Smooth muscle cell (in vitro differentiated cells): ENCODE results near the genes EMCN and NFKB1.

- RAMPAGE, long total RNA, result no peak
Observed at GRCh38 chr4:98564692-98565540, 93.5 kb downstream of the TSPAN5 start.

GRCh38 chr4:98625986-98626849 lies 32.2 kb downstream of the TSPAN5 start:
- RAMPAGE, long total RNA, result no peak

DNA sequence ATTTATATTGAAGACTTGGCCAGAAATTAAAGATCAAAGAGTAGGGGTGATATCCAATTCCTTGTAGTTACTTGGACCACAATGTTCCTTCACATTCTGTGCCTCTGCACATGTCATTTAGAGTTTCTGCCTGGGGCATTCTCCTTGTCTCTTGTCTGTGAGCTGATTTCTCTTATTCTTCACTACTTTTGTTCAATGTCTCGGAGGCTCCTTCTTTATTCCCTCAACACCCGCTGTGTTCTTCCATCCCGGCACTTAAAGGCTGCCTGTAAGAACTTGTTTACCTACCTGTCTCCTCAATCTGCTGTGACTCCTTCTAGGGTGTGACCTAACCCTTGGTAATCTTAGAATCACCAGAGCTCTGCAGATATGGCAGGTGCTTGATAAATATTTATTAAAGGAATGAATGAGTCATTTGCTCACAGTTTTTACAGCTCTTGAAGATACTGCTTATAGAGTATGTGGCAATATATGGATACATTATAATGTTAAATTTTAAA lies 3.2 kb upstream of the TSPAN5 start:
- RAMPAGE, long total RNA, result no peak

DNA sequence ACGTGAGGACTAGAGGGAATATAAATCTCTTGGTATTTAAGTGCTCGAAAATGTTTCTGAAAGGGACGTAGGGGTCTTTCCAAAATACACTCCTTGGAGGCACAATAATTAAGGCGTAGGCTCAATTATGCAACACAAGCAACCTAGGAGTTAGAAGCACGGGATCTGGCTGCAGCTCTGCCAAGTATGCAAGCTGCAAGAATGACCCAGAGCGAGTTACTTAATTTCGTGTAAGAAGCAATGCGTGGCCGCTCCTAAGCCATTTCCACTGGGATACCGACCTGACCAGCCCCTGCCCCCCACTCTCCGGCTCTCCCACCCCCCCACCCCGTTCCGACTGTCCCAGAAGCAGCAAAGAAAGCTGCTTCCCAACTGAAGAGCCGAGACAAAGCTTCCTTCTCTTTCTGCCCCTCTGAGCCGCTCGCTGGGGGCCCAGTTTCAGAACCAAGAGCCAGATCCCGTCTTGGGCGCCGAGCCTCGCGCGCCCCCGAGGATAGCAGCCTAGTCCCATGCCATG lies 403 bp downstream of the ADH5 start:
- RAMPAGE, long total RNA, result no peak

- RAMPAGE, long total RNA, result no peak
Observed at GRCh38 chr4:99124885-99125607, 19.1 kb downstream of the ADH4 start.

GRCh38 chr4:99154610-99155123 lies 10.6 kb upstream of the ADH4 start:
- RAMPAGE, long total RNA, result no peak

- RAMPAGE, long total RNA, result no peak
Observed at GRCh38 chr4:99305951-99306595, 15.1 kb downstream of the ADH1B start.

DNA sequence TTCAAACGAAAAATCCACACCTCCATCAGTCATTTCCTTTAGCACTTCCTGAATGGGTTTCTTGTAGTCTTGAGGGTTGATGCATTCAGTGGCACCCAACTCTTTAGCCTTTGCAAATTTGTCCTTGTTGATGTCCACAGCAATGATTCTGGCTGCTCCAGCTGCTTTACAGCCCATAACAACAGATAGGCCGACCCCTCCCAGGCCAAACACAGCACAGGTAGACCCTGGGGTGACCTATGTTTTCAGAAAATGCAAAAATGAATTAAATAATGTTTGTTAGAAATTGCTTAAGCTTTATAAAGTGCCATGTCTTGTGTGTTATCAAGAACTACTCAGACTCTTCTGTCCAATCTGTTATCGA lies 9.7 kb downstream of the ADH1C start:
- RAMPAGE, long total RNA, result no peak

DNA sequence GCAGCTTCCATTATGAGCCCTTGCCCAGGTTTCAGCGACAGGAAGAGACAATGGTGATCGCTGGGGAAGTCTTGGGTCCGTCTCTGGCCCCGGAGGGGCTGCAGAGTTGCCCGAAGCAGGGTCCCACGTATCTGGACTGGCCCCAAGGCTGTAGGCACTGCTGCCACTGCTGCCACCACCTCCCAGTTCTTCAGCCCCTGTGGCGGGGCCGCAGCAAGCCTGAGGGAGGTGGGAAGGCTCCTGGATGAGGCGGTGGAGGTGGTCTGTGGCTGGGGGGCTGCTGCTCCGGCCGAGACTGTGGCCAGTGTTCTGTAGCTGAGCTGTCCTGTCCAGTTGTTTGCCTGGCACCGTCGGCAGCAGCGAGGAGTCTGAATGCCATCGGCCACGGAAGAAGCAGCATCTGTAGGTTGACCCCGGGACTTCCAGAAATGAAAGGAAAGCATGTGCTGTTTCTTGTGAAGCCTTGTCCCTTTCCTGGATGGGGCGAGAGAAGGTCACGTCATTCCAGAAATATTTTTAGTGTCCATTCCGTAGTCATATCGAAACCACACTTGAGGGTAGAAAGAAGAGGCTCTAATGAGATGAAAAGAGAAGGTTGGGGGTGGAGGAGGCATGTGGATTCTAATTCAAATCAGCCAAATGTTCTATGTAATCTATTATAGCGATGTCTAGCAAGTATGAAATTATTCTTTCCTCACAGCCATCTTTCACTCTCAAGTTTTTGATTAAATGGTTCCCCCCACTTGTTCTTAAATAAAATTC lies 3.2 kb downstream of the C4orf54 start:
- RAMPAGE, long total RNA, result no peak

- RAMPAGE, long total RNA, result no peak
Observed at GRCh38 chr4:99670250-99670985, 12.8 kb upstream of the C4orf54 start.

- RAMPAGE, long total RNA, result no peak
Observed at GRCh38 chr4:99821826-99822421, 5.3 kb downstream of the DAPP1 start.

DNA sequence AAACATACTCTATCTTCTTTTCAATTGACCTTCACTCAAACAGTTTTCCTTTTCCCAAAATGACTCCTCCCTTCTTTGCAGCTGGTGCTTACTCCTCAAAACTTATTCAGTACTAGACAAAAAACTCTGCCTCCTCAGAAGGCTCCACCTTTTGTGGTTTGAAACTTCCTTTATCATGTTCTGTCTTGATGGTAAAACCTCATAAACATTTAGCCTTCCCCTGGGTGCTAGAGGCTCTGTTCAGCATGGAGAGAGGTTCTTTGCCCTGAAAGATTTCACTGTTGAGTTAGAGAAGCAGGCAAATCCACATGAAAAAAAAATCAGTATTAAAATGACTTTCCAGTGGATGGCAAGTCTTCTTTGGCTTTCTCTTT lies 59.1 kb downstream of the EMCN start:
- RAMPAGE, long total RNA, result no peak

DNA sequence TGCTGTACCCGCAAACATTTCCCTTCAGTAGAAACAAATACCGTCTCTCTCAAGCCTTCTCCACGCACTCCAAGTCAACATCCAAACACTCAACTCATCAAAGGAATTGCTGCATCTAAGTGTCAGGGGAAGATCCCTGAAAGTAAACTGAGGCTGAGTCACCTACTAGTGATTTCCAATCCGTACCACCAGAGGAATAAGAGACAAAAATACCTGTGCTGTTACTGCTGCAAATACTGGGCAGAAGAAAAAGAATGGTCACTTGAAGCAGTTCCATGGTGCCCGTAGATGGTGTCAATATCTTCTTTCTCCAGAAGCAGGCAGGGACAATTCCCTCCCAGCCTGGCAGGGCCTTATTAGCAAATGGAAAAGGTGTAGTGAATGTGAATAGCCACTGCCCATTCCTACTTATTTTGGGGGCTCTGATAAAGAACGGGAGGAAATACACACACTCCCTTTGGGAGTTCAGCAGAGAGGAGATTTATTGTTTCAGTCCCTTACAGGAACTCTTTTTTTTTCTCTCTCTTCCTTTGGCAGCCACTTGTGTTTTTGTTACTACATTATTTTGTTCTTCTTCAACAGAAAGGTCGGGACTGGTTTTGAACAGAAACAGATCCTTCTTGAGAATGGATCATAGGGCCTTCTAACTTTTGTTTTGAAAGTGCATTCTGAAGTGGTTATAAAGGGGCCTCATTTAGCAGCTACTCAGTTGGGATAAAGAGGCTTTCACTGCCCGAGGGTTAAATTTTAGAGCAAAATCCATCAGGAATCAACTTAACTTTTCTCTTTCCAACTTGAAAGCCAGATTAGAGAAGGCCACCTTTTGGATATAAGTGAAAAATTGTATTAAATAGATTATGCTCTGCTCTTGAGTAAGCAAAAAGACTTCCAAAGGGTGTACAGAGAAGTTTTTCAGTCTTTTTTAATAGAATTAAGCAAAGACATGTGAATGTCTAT lies at the start of gene EMCN:
Gene EMCN, minus strand, starts transcription at position 385 of the 957 bp plus-strand sequence.
- RAMPAGE, long total RNA, result no peak

- RAMPAGE, long total RNA, result no peak
Observed at GRCh38 chr4:100986075-100986690, 361.1 kb downstream of the PPP3CA start.

GRCh38 chr4:101283398-101284164 lies 63.7 kb downstream of the PPP3CA start:
- RAMPAGE, long total RNA, result no peak

GRCh38 chr4:101953955-101954261 lies 163.4 kb downstream of the BANK1 start:
- RAMPAGE, long total RNA, result no peak

GRCh38 chr4:102139211-102139653 lies 206.1 kb downstream of the SLC39A8 start:
- RAMPAGE, long total RNA, result no peak

GRCh38 chr4:102500735-102501466 lies at the start of gene NFKB1:
Gene NFKB1 (plus strand): TSS chr4:102501359.
- RAMPAGE, long total RNA, result no peak

- RAMPAGE, long total RNA, result no peak
Observed at GRCh38 chr4:102546003-102546932, 45.1 kb downstream of the NFKB1 start.

DNA sequence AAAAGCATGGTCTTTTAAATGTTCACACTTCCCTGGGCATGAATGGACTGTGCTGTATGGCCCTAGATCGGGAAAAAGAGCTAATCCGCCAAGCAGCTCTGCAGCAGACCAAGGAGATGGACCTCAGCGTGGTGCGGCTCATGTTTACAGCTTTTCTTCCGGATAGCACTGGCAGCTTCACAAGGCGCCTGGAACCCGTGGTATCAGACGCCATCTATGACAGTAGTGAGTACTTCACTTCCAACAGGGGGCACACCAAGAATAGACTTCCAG lies 77.6 kb downstream of the NFKB1 start:
- RAMPAGE, long total RNA, result no peak